GM19240 (cell line): ENCODE measurements around the gene NDUFB8.

DNA sequence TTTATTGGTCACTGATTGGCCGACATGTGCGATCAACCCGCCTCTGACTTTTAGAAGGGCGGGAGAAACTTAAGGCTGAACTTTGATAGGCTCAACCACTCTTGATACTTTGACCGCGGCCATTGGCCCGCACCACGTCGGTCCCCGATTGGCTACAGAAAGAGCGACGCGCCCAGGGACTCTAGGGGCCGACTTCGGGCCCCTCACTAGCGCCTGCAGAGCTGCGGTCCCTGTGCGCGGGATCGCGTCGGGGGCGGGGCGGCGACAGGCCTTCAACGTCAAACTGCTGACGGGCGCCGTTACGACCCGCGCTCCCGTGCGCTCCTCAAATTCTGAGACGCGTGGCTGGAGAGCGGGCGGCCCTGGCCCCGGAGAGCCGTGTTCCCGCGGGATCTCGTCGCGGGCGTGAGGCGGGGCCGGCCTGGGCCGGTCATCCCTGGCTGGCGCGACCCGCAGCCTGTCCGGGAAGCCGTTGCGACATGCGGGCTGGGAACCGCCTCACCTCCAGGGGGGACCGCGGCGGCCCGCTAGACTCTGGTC is 471 bp upstream of the SLC25A28 start:
- RRBS, result 2% methylated on average over 19 of the region's 61 CpGs

GRCh38 chr10:99658446-99659122 is 725 bp upstream of the ENTPD7 start:
- RRBS, result no CpG with 5 or more reads among the region's 31 CpGs

DNA sequence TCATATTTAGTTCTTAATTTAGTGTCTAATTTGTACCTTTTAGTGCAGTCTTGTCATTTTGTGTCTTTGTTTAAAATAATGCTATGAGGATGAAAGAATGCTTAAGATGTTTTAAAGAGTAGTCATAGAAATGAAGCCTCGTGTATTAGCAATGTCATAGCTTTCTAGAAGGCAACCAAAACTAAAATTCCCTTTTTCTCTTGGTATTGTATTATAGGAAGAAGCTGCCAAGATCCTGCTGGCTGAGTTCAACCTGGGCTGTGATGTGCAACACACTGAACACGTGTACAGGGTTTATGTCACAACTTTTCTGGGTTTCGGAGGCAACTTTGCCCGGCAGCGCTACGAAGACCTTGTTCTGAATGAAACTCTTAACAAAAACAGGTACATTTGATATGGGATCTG is 36.2 kb downstream of the COX15 start:
- RRBS, result no CpG with 5 or more reads among the region's 6 CpGs

DNA sequence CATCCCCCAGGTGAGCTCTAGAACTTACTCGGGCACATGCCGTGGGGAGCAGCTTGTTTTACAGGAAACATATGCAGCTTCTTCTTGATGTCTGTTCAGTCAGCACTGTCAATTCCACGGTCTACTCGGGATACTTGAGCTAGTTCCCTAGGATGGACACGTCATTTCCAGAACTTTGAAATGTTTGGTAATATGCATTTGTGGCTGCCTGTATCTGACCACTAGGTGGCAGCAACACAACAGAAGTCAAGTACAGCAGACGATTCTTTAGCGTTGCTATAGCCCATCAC is 63.3 kb downstream of the ABCC2 start:
- RRBS, result no CpG with 5 or more reads among the region's 7 CpGs

DNA sequence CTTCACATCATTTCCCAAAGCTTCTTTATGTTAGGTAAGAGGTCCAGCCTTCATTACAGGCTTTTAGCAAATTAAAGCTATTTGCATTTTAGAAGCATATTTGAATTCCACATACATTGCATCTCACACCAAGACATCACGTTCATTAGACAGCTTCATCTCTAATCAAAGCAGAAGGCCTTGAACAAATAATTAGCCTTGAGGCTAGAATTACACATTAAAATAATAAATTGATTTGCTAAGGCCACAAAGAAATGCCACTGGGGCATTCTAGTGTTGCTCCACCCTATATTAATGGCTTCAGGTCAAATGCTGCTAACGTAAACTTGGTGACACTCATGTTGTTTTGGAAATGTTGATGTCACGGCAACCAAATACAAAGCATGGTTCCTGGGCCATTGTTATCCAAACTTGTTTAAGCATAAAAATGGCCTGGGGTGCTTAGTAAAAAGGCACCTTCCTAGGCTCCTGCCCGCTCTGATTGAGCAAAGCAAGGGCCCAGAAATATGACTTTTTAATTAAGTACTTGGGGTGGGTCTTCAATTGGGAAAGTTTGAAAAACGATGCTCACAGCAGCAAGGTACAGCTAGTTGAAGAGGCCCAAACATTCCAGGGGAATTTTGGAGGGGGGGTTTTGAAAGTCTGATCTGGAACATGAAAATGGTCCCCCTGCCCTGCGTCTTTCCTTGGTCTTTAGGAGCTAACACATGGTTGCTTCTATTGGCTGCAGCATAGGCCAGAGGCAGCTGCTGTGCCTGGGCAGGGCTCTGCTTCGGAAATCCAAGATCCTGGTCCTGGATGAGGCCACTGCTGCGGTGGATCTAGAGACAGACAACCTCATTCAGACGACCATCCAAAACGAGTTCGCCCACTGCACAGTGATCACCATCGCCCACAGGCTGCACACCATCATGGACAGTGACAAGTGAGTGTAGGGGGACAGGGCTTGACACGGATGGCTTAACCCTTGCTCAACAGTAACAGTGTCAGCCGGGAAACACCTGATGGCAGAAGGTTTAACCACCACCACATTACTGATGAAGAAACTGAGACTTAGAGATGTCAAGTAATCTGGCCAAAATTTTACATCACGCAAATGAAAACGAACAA is 67.8 kb downstream of the ABCC2 start:
- RRBS, result no CpG with 5 or more reads among the region's 16 CpGs

DNA sequence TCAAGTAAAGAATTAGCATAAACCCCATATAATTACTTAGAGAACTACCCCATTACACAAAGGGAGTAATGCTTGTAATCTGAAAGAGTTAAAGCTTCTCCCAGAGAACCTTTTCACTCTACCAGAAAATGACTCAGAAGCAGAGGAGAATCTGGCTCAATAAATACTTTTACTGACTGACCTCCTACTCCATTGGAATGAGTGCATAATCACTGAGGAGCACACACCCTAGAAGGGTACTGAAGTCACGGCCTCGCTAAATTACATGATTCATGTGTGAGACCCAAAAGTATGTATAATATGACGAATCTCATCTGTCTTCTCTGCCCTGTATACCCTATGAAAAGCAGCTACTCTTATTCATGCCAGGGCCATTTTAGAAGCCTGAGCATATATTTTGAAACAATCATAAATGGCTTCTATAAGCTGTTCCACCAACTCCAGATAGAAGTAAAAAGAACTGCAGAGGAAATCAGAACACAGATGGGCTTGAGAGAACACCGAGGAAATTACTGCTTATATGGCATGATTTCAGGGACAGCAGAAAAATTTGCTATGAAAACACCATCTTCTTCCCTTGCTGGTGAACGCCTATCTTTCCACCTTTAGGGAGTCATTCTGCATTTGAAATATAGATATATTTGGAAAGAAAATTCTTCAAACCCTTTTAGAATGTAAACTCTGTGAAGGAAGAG is 32.6 kb downstream of the DNMBP start:
- RRBS, result no CpG with 5 or more reads among the region's 5 CpGs

GRCh38 chr10:99981539-99982245 is 28.1 kb downstream of the DNMBP start:
- RRBS, result no CpG with 5 or more reads among the region's 8 CpGs

DNA sequence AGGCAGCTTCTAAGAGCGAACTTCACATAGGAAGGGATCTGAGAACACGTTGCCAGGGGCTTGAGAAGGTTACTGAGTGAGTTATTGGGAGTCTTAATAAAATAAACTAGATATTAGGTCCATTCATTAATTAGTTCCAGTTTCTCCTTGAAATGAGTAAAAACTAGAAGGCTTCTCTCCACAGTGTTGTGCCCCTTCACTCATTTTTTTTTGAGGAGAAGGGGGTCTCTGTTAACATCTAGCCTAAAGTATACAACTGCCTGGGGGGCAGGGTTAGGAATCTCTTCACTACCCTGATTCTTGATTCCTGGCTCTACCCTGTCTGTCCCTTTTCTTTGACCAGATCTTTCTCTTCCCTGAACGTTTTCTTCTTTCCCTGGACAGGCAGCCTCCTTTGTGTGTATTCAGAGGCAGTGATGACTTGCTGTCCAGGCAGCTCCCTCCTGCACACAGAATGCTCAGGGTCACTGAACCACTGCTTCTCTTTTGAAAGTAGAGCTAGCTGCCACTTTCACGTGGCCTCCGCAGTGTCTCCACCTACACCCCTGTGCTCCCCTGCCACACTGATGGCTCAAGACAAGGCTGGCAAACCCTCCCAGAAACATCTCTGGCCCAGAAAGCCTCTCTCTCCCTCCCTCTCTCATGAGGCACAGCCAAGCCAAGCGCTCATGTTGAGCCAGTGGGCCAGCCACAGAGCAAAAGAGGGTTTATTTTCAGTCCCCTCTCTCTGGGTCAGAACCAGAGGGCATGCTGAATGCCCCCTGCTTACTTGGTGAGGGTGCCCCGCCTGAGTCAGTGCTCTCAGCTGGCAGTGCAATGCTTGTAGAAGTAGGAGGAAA is 15.4 kb downstream of the SCD start:
- RRBS, result no CpG with 5 or more reads among the region's 7 CpGs

- RRBS, result 2% methylated on average over 8 of the region's 24 CpGs
Observed at GRCh38 chr10:100529727-100530179, at the start of gene NDUFB8. Gene NDUFB8 (minus strand): TSS chr10:100529871.

DNA sequence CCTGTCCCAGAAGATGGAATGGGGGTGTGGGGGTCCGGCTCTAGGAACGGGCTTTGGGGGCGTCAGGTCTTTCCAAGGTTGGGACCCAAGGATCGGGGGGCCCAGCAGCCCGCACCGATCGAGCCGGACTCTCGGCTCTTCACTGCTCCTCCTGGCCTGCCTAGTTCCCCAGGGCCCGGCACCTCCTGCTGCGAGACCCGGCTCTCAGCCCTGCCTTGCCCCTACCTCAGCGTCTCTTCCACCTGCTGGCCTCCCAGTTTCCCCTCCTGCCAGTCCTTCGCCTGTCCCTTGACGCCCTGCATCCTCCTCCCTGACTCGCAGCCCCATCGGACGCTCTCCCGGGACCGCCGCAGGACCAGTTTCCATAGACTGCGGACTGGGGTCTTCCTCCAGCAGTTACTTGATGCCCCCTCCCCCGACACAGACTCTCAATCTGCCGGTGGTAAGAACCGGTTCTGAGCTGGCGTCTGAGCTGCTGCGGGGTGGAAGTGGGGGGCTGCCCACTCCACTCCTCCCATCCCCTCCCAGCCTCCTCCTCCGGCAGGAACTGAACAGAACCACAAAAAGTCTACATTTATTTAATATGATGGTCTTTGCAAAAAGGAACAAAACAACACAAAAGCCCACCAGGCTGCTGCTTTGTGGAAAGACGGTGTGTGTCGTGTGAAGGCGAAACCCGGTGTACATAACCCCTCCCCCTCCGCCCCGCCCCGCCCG is 83.0 kb downstream of the PAX2 start:
- RRBS, result 4% methylated on average over 20 of the region's 36 CpGs

DNA sequence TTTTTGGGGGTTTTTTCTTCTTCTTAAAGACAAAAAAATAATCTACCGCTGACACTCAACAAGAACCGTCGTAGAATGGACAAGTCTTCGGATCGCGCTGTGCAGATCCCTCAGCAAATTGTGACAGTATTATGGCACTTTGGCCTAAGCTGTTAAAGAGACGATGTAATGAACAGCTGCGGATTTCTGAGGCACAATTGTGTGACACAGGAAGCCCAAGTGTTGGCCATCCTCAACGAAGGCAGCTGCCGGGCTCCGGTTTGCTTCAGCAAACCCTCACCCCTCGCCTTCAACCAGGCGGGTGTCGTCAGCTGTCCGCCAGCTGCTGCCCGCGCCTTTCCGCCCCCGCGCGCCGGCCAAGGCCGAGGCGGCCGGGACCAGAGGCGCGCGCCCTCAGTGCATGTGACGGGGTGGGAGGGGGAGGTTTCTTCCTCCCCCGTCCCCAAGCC is 364 bp upstream of the SLF2 start:
- RRBS, result 2% methylated on average over 9 of the region's 30 CpGs

DNA sequence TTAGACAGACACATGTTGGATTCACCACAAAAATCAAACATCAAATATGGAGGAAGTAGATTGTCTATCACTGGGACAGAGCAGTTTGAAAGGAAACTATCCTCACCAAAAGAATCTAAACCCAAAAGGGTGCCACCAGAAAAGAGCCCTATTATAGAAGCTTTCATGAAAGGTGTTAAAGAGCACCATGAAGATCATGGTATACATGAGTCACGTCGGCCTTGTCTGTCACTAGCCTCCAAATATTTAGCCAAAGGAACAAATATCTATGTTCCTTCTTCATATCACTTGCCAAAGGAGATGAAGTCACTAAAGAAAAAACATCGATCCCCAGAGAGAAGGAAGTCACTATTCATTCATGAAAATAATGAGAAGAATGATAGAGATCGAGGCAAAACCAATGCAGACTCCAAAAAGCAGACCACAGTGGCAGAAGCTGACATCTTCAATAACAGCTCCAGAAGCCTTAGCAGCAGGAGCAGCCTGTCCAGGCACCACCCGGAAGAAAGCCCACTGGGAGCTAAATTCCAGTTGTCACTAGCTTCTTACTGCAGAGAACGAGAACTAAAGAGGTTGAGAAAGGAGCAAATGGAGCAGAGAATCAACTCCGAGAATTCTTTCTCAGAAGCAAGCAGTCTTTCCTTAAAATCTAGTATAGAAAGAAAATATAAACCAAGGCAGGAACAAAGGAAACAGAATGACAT is 4.0 kb downstream of the SLF2 start:
- RRBS, result no CpG with 5 or more reads among the region's 7 CpGs

- RRBS, result no CpG with 5 or more reads among the region's 4 CpGs
Observed at GRCh38 chr10:100986103-100986780, 1.1 kb downstream of the MRPL43 start.

GRCh38 chr10:100993825-100994854 is 5.5 kb upstream of the LZTS2 start:
- RRBS, result no CpG with 5 or more reads among the region's 17 CpGs

GRCh38 chr10:100996670-100997376 is 2.8 kb upstream of the LZTS2 start:
- RRBS, result 3% methylated on average over 12 of the region's 49 CpGs

DNA sequence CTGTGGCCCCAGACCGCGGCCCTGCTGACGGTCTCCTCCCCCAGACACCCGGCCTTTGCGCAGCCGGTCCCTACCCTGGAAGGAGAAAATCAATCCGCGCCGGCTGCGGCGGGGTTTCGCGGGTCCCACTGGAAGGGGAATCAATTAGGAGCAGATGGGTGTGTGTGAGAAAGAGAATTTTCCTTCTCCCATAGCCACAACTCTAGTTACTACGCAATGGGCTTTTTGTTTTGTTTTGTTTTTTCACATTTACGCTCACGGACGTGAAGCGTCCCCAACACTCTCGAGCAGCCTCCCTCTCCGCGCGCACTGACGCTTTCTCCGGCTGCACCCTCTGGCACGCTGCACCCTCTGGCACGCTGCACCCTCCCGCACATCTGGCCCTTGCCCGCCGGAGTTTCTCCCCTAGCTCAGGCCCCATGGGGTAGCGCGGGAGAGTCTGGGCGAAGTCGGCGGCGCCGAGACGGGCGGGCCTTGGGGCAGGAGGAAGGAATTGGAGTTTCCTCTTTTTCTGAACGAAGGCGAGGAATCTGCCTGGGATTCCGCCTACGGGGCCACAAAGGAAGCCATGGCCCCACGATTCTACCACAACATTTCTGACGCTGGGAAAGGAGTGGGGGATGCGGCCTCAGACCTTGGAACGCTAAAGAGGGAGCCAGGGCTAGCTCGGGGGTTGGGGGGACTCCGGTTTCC is 3.9 kb downstream of the TLX1 start:
- RRBS, result 4% methylated on average over 9 of the region's 48 CpGs

- RRBS, result 6% methylated on average over 16 of the region's 74 CpGs
Observed at GRCh38 chr10:101235986-101237379, 7.2 kb upstream of the LBX1 start.

DNA sequence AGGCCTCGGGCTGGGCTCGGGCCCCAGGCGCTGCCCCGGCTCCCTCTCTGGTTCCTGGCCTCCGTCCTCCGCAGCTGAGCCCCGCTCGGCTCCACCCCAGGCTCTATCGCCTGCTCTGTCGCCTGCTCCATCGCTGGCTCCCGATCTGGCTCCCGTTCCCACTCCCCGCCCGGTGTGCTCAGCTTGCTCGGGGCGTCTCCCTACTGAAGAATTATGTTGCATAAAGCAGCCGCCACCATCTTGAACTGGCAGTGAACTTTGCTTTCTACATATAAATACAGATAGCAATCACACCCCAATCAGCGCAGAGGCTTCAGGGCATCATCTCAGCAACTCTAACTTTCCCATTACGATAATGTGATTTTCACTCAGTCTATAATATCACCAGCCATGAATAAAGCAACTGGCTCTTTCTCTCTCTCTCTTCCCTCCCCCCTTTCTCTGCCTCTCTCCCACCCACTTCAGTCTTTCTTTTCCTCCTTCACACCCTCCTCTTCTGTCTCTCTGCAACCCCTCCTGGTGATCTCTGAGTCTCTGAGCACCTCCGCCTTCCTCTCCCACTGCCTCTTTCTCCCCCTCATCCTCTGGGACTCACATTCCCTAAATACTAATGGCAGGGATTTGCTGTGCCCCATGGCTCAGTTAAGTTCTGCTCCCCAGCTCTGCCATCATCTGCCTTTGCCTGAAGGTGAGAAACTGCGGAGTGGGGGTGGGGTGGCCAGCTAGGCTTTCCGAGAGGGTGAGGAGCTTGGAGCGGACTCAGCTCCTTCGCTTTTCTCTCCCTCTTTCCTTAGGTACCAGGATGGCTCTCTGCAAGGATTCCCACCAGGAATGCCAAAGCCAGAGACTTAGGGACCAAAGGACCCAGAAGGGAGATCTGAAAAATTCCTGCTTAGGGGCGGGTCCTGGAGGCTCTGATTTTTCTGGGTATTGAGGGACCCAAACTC is 43.1 kb upstream of the BTRC start:
- RRBS, result no CpG with 5 or more reads among the region's 26 CpGs

- RRBS, result 4% methylated on average over 4 of the region's 7 CpGs
Observed at GRCh38 chr10:101693947-101694145, 1.1 kb downstream of the FBXW4 start.

GRCh38 chr10:101815550-101816229 is 2.6 kb downstream of the OGA start:
- RRBS, result no CpG with 5 or more reads among the region's 24 CpGs